ENCODE results near the genes STARD5 and TMC3.

DNA sequence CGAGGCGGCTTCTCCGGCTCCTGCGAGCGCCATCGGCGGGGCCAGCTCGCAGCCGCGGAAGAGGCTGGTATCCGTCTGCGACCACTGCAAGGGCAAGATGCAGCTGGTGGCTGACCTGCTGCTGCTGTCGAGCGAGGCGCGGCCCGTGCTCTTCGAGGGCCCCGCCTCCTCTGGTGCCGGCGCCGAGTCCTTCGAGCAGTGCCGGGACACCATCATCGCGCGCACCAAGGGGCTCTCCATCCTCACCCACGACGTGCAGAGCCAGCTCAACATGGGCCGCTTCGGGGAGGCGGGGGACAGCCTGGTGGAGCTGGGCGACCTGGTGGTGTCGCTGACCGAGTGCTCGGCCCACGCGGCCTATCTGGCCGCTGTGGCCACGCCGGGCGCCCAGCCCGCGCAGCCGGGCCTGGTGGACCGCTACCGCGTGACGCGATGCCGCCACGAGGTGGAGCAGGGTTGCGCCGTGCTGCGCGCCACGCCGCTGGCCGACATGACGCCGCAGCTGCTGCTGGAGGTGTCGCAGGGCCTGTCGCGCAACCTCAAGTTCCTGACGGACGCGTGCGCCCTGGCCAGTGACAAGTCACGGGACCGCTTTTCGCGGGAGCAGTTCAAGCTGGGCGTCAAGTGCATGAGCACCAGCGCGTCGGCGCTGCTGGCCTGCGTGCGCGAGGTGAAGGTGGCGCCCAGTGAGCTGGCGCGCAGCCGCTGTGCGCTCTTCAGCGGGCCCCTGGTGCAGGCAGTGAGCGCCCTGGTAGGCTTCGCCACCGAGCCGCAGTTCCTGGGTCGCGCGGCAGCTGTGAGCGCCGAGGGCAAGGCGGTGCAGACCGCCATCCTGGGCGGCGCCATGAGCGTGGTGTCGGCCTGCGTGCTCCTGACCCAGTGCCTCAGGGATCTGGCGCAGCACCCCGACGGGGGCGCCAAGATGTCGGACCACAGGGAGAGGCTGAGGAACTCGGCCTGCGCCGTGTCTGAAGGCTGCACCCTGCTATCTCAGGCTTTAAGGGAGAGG is 1.9 kb downstream of the TLNRD1 start:
- PRO-cap: no peak
- RAMPAGE, long total RNA, 4 experiments: no peak in any of the 4 experiments

- PRO-cap: no peak
- RAMPAGE, long total RNA, 4 experiments: no peak in any of the 4 experiments
Measured at GRCh38 chr15:81024886-81025261, 24.2 kb downstream of the TLNRD1 start.

GRCh38 chr15:81157206-81157962 is 23.3 kb downstream of the CFAP161 start:
- PRO-cap: no peak
- RAMPAGE, long total RNA, 4 experiments: no peak in any of the 4 experiments

GRCh38 chr15:81164368-81164650 is 30.2 kb downstream of the CFAP161 start:
- PRO-cap: no peak
- RAMPAGE, long total RNA, 4 experiments: no peak in any of the 4 experiments

- PRO-cap: no peak
- RAMPAGE, long total RNA, 4 experiments: no peak in any of the 4 experiments
Measured at GRCh38 chr15:81291584-81292163, 32.3 kb downstream of the STARD5 start.

DNA sequence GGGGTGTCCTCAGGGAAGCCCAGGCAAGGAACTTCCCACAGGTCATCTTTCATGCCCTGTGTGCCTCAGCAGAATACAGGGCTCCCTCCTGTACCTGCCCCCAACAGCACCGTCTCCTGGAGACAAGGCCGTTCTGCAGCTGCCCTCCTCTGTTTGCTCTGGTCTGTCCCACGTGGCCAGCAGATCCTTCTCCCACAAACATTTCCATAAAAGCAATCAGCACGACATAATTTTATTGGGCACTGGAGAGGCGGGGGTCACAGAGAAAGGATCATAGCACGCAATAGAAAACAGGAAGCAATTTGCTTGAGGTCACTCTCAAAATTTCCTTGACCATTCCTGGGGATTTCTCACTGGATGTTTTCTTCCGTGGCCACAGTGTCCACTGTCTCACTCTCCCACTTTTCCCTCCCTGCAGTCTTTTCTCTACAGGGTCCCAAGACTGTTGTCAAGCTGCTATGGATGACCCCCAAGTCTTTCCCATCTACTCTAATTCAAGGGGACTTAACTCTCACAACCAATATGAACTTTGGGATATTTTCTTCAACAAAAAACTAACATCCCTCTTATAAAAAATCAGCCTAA is 29.3 kb downstream of the STARD5 start:
- PRO-cap: no peak
- RAMPAGE, long total RNA, 4 experiments: no peak in any of the 4 experiments

DNA sequence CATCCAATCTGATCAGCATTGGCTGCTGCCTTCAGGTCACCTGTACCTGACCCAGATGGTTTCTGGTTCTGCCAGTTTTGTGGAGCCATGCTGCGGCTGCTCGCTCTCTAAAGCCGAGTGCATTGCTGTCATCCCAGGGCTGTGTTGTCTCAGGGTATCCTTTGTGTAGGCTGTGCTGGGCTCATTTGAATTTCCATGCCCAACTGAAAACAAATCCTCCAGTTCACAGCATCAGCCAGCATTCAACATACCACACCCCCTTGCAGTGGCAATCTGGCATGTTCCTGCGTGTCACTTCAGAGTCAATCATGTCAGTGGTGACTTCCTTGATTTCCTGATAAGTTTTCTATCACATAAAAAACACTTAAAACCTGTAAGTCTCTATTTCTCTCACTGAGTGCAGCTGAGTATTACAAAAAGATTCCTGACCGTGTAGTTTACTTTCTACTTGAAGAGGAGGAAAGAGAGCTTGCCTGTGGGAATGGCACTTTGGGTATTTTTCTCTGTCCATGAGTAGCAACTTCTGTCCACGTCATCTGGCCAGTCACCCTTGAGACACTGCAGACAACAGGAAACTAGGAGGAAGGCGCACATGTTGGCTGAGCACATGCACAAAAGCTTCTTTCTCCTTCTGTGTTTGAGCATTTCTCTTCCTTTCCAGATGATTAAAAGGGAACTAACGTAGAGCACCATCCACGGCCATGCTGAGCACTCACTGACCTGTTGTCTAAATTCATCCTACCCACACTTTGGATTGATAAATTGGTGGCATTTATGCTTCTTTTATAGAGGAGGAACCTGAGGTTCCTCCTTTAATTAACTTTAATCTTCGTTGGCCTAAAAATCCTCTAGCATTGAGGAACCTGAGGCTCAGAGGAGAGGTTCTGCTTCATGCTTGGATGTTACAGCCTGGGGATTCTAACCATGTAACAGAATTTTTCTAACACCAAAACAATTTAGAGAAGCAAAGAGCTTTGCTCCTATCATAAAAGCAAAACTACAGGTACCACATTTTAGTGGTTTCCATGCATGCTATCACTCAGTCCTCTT is 19.7 kb downstream of the STARD5 start:
- PRO-cap: no peak
- RAMPAGE, long total RNA, 4 experiments: no peak in any of the 4 experiments

GRCh38 chr15:81323723-81324680 is at the start of gene STARD5:
TSS of gene STARD5 (minus strand) at chr15:81324141.
- PRO-cap: unidirectional peak, minus-strand start at chr15:81324141
- RAMPAGE, long total RNA, 4 experiments: start-site peak on the minus strand in 2 of 4 experiments, at chr15:81324073-81324173 at its widest, 11 to 25 reads per replicate

- PRO-cap: no peak
- RAMPAGE, long total RNA, 4 experiments: no peak in any of the 4 experiments
Measured at GRCh38 chr15:81374065-81374599, at the start of gene TMC3. TSS of gene TMC3 (minus strand) at chr15:81374213.

- PRO-cap: no peak
- RAMPAGE, long total RNA, 4 experiments: no peak in any of the 4 experiments
Measured at GRCh38 chr15:82538705-82539484, 1.4 kb downstream of the RPS17 start.

GRCh38 chr15:82819776-82820122 is 10.3 kb downstream of the WHAMM start:
- PRO-cap: no peak
- RAMPAGE, long total RNA, 4 experiments: no peak in any of the 4 experiments

- PRO-cap: no peak
- RAMPAGE, long total RNA, 4 experiments: no peak in any of the 4 experiments
Measured at GRCh38 chr15:82828731-82829866, 19.7 kb downstream of the WHAMM start.

GRCh38 chr15:82837559-82838835 is 28.6 kb downstream of the WHAMM start:
- PRO-cap: no peak
- RAMPAGE, long total RNA, 4 experiments: no peak in any of the 4 experiments

DNA sequence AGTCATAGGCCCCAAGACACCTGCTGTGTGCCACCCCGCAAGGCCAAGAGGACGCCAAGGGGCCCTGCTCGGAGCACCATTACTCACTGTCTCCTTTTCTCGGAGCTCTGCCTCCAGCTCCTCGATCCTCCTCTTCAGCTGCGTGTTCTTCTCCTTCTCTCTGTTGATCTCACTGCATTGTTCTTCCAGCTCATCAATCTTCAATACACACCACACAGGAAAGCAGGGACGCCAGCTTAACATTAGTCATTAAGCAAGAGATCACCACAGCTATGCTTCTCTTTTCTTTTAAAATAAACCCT is 42.6 kb downstream of the WHAMM start:
- PRO-cap: no peak
- RAMPAGE, long total RNA, 4 experiments: no peak in any of the 4 experiments

- PRO-cap: no peak
- RAMPAGE, long total RNA, 4 experiments: no peak in any of the 4 experiments
Measured at GRCh38 chr15:82855486-82856049, 46.1 kb downstream of the WHAMM start.

DNA sequence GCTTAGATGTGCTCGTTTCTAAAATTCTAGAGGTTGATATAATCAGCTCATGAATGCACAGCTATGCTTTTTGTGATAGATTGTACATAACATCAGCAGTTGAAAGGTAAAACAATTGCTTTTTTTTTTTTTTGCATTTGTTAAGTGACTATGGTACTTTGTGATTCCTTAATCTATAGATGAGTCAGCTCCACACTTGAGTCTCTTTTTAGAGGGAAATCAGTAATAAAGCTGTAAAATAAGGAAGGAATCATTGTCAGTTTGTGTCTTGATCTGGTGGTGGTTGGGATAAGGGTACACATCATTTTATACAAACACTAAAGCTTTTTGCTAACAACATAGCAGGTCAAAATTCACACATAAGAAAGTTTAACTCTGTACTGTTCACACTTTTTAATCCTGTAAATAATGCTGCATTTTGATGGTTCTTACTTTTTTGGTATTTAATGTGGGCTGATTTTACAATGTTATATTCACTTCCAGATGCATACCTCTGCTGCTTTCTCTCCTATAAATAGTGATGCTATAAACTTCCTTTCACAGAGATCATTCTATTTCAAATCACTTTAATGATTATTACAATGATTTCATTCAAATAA is 4.5 kb downstream of the RAMAC start:
- PRO-cap: no peak
- RAMPAGE, long total RNA, 4 experiments: no peak in any of the 4 experiments

GRCh38 chr15:83018510-83018998 is 7.1 kb upstream of the C15orf40 start:
- PRO-cap: no peak
- RAMPAGE, long total RNA, 4 experiments: no peak in any of the 4 experiments

GRCh38 chr15:83029683-83030347 is 18.4 kb upstream of the C15orf40 start:
- PRO-cap: no peak
- RAMPAGE, long total RNA, 4 experiments: no peak in any of the 4 experiments

- PRO-cap: no peak
- RAMPAGE, long total RNA, 4 experiments: start-site peak on the plus strand in 2 of 4 experiments, at chr15:84631442-84632208 at its widest, 9 to 30 reads per replicate
Measured at GRCh38 chr15:84631354-84632276, 22.5 kb downstream of the WDR73 start.

GRCh38 chr15:84633115-84633719 is 20.9 kb downstream of the WDR73 start:
- PRO-cap: no peak
- RAMPAGE, long total RNA, 4 experiments: no peak in any of the 4 experiments

Data from omental fat pad (tissue), 4 donors.